ENCODE results near the gene ERCC3.

DNA sequence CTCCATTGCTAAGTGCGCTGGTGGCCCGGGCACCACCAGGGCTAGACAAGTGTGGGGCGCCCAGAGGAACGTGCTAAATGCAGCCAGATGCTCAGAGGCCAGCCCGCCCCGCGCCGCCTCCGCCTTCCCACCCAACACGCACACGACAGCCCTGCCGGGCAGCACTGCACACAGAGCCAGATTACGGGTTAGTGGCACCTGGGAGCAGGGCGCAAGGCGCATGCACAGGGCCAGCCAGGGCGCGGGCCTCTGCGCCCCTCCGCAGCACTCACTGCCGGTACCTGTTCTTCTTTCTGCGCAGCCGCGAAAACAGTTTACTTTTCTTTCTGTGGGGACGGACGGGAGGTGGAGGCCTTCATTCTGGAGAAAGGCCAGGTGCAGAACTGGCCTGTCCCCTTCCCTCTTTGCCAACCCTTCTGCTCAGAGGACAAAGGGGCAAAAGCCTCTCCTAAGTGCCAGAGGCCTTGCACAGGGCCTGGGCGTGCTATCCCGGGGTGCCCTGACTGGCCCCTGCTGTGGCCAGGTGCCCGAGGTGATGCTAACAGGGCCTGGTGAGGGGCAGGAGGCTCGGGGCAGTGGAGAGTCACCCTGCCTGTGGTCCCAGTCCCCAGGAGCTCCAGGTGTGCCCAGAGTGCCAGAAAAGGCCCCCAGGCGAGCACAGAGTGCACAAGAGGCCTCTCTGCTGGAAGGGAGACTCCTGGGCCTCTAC lies 46.5 kb downstream of the BIN1 start:
- PRO-cap: no peak

DNA sequence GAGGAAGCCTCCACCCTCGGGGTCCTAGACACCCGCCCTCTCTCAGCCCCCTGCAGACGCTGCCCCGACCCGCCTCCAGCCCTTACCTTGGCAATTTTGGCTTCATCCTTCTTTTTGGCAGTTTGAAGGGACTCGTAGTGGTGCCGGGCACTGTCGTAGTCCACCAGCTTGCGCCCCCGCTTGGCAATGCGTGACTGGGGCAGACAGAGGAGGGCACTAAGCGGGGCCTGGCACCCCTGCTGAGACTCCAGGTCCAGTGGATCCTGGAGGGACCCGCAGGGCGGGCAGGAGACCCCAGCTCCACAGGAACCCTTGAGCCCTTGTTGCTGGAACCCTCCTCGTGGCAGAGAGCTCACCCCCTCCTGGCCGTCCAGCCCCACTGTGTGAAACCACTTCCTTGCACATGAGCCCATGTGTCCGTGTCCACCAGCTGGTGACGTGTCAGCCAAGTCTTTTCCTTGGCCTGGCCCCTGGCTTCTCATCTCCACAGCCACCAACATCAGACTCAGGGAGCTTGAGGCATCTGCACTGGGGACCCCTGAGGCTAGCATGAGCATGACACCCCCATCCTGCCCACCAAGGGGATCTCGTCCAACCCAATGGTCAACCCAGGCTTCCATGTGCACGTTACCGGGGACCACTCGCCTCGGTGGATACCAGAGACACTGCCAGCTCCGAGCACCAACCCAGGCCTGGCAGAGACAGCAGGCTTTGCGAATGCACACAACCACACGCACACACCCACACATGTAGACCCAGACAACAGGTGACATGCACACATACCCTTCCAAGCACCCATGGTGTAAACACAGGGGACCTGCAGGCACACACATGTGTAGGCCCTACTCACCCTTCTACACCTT lies 37.9 kb downstream of the BIN1 start:
- PRO-cap: no peak

DNA sequence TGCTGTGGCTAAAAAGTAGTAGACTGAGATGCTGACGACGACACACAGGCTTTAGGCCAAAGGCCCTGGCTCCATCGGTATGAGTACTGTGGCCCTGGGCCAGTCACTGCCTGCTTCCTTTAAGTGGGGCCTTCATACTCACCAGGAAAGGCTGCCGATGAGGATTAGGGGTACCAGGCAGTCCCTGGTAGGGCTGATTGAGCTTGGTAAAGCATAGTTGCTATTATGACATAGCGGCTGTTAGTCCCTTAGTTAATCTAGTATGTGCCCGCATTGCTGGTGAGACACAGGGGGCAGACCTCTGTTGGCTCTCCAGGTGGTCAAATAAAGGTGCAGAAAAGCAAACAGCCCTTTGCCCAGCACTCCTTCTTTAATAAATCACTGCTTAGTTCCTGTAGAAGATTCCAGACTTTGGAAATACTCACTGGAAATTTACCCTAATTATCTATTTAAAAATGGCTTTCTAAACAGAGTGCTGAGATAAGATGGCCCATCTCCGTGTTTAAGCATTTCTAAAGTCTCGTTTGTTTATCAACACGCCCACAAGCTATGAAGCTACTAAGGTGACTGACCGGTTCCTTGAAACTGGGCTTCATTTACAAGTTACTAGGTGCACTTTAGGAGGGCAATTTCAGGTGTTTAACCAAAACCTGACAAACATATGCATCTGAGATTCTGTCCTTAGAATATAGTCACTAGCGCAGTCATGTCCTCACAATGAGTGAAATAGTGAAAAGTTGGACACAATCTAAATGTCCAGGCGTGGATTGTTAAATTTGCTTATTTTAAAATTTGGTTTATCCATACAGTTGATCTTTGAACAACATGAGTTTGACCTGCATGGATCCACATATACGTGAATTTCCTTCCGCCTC lies 8.7 kb upstream of the BIN1 start:
- PRO-cap: no peak

DNA sequence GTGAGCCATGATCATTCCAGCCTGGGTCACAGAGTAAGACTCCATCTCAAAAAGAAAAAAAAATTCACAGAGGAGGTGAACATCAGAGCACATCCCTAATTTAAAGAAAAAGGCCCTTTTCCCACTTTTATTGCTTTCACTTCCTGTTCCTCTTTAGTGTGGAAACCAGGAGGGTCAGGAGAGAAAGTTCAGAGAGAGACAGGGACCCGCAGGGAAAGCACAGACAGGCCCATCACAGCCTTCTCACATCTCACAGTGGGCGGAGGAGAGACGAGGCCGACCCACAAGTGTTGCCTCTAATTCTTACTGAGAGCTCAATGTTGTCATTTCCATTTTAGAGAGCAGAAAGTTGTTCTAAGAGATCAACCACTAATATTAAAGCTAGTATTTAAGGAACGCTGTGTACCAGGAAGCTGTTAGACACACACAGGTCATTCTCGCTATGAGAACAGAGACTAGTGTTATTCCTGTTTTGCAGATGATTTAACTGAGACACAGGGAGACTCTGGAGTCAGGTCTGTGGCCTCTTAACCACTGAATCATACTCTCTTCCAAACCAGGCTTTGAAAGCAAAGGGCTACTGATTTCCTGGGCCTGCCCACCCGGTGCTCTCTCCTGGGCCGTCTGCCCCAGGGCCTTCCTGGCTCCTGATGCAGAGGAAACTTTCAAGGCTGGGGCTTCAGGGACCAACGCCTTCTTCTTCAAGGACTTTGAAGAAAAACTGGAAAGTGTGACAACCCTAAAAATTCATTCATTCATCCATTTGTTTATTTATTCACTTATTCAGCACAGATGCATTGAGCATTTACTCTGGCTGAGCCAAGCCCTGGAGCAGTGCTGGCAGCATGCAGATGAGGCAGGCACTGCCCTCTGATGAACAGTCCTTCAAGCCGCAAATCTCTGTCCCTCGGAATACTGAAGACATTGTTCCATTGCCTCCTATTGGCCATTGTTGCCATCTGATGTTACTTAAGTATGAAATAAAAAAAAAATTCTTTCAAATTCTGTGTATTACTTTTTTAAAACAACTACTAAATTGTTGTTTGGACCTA lies 37.1 kb upstream of the BIN1 start:
- PRO-cap: unidirectional peak, plus-strand start at position 191 of the sequence

DNA sequence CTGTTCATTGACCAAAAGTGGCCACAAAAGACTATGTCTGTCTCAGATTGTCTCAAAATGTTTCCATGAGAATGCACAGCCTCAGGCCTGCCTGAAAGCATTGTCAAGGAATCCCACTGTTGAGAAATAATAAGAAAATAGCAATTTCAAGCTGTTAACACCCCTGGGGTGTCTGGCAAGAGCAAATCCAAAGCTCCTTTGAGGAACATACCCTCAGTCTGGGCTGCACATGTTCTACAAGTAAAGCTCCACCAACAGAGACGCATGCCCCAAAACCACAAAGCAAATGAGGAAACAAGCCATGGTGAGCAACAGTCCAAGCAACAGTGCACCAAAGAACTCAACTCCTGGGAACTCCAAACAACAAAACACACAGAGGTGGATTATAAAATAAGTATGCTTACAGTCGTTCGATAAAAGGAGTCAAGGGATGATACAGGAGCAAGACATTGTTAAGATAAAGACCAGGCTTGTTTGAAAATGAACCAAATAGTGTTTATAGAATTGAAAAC lies 40.3 kb downstream of the CYP27C1 start:
- PRO-cap: no peak

- PRO-cap: unidirectional peak, plus-strand start at chr2:127293726; bidirectional peak, plus-strand start at chr2:127294235, minus-strand start at chr2:127294144
Observed at GRCh38 chr2:127293352-127294450, at the start of gene ERCC3. TSS of gene ERCC3 (minus strand) at chr2:127294144.

- PRO-cap: no peak
Observed at GRCh38 chr2:127381079-127381402, 6.7 kb downstream of the MAP3K2 start.

GRCh38 chr2:127416488-127416964 lies 1.7 kb upstream of the PROC start:
- PRO-cap: no peak

DNA sequence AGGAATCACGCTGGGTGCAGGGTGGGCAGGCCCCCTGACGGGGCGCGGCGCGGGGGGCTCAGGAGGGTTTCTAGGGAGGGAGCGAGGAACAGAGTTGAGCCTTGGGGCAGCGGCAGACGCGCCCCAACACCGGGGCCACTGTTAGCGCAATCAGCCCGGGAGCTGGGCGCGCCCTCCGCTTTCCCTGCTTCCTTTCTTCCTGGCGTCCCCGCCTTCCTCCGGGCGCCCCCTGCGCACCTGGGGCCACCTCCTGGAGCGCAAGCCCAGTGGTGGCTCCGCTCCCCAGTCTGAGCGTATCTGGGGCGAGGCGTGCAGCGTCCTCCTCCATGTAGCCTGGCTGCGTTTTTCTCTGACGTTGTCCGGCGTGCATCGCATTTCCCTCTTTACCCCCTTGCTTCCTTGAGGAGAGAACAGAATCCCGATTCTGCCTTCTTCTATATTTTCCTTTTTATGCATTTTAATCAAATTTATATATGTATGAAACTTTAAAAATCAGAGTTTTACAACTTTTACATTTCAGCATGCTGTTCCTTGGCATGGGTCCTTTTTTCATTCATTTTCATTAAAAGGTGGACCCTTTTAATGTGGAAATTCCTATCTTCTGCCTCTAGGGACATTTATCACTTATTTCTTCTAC lies 5.3 kb downstream of the PROC start:
- PRO-cap: no peak

GRCh38 chr2:127503265-127503969 lies 22.9 kb downstream of the IWS1 start:
- PRO-cap: no peak

DNA sequence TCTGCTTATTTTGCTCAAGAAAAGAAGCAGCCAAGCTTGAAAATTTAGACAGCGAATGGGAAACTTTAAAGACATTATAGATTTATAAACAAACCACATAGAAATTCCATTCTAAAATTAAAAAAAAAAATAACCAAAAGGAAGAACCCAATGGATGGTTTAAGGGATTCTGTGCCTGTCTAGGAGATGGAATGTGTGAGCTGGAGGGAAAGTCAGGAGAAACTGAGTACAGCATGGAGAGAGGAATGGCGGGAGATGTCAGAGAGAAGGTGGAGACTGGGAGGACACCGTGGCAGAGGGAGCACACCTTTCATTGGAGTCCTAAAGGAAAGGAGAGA lies 43.4 kb downstream of the MYO7B start:
- PRO-cap: no peak

DNA sequence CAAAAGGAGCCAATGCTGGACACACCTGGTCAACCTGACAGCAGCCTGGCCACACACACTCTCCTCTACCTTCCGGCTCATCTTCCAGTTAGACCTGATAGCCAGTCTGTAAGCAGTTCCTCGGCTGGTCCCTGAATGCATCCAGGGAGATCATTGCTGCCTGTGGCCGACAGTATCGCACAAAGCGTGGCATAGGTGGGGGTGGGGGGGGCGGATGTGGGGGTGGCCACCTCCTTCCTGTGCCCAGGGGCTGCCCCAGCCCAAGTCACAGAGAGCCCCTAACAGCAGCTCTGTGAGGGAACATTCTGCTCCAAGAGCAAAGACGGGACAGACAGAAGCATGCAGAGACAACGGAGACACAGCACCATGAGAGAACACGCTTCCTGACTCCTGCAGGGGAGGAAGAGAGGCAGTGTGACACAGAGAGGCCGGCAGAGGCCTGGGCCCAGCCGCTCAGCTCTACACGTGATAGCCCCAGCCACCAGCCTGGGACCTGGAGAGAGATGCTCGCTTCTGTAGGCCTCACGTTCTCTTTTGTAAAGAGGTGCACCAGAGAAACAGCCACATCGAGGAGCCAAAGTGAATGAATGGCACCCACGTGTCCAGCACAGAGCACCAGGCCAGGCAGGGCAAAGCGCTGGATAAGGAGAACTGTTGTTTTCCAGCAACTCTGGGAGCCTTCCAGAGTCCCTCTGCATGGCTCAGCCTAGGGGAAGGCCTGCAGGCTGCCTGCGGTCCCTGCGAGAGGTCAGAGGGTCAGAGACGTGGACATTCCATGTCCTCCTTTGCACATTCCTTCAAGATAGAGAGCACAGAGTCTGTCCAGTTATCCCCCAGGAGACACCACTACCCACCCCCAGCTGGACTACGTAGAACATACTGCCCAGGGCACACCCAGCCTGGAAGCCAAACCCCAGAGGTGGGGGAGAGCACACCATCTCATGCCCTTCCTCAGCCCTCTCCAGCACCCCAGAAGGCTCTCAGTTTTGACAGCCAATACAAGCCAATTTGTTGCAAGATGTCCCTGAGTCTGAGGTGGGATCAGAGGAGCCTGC lies 14.3 kb downstream of the LIMS2 start:
- PRO-cap: no peak

DNA sequence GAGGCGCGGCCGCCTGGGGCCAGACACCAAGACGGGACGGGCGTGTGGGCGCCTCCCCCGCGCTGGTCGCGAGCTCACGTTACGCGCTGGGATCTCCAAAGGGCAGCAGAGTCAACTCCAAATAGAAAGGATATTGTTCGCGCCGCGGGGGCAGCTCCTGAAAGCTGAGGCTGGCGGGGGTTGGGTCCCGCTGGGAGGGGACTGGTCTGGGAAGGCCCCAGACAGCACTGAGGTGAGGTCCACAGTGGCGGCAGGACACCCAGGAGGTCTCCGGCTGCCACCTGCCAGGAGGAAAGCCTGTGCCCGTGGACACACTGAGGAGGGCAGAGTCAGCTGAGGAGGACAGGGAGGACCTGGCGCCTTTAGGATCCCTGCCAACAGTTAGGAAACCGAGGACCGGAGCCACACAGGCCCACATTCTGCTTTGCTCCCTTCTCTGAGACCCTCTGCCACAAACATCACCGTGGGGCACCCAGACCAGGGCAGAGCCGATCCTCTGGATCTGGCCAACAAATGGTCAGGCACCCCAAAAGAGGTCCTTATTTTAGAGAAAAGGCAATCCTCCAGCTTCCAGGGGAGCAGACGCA lies 10.8 kb downstream of the LIMS2 start:
- PRO-cap: bidirectional peak, plus-strand start at position 227 of the sequence, minus-strand start at position 122 of the sequence

DNA sequence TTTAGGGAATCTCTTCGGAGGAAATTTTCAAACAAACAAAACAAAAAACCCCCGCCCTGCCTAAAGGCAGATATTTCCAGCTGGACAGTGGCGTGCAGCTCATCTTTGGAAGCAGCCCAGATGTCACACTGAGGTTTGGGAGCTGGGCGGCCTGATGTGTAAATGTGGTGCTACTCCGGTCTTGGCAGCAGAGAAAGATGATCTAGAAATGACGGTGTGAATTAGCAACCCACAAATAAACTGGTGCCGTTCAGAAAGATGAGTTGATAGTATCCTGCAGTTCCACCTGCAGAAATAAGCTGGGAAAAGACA lies 675 bp upstream of the LIMS2 start:
- PRO-cap: no peak

DNA sequence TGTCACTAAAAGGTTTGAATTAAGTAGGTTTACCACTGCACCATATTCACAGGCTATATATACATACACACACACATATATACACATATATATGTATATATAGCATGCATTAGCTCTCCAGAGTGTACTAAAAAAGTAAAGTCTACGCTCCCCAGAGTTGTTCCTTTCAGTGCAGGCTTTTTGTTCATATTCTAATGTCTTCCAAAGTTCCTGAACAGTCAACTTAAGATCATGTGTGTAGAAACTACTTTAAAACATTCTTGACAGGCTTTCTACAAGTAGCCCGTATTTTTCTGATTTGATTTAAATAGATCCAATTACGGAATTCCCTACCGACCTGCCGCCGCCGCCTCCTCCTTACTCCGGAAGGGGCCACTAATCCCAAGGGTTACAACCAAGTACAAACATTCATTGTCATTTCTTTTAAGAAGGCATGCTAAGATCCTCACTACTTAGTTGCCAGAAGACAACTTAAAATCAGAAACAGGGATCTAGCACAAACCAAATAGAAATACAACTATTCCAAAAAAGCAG lies 915 bp downstream of the WDR33 start:
- PRO-cap: bidirectional peak, plus-strand start at position 418 of the sequence, minus-strand start at position 359 of the sequence

DNA sequence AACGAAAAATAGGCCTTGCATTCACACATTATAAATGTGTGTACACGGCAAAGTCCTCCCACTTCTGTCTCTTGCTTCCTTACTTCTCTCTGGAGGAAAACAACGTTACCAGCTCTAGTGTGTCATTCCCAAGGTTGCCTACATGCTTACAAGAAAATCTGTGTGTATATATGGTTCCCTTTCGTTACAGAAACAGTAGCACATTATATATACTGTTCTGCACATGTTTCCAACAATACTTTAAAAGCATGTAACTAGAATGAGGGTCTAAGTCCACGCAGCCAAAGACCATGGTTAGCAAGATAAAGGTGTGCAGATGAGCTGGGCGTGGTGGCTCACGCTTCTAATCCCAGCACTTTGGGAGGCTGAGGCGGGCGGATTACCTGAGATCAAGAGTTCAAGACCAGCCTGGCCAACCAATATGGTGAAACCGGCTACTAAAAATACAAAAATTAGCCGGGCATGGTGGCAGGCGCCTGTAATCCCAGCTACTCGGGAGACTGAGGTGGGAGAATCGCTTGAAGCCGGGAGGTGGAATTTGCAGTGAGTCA lies 25.0 kb upstream of the UGGT1 start:
- PRO-cap: no peak

DNA sequence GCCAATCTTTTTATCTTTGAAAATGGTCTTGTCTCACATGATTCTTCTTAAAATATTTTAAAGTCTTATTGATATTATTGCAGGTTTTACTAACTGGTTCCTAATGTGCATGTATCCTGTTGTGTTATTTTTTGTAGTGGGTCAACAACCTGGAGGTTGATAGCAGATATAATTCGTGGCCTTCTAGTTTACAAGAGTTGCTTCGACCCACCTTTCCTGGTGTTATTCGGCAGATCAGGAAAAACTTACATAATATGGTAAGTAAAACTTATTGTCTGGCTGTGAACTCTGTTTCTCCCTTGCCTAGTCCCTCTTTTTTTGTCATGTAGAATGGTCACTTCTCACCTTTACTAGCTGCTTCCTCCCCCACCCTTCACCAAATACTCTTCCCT lies 42.0 kb downstream of the UGGT1 start:
- PRO-cap: no peak

GRCh38 chr2:128178328-128179177 lies 87.6 kb downstream of the UGGT1 start:
- PRO-cap: no peak

DNA sequence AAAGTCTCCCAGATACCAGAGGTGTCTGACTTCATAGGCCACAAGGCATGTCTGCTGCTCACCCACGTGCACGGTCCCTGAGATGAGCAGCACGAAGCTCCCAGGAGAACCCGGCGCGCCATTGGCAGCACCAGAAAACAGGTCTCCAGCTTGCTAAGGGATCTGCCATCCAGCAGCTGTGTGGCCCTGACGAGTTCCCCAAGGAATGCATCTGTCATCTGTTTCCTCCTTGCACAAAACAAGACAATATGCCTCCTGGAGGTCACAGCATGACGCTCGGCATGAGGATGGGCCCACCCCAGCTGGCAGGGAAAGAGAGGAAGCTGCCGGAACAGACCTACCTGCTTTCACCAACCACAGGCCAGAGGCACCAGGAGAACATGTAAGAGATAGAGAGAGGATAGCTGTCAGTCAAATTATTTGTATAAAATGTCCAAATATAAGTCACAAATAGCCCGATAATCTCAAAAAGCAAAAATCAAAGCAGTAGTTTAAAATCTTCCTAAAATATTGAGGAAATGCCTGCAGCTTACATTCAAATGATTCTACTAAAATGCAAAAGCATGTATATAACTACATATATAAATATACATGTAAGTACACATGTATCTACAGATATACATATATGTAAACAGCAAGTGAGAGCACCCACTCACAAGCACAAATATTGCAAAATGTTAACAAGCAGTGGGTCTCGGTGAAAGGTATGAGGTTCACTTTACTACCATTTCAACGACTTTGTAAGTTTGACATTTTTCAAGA lies 29.0 kb downstream of the HS6ST1 start:
- PRO-cap: no peak

GRCh38 chr2:128299861-128300154 lies 18.9 kb downstream of the HS6ST1 start:
- PRO-cap: no peak